A172 (cell line): ENCODE measurements around a stretch of chr4.

GRCh38 chr4:147744146-147744824 is 12.4 kb downstream of the ARHGAP10 start:
- RAMPAGE, long total RNA, result no peak

DNA sequence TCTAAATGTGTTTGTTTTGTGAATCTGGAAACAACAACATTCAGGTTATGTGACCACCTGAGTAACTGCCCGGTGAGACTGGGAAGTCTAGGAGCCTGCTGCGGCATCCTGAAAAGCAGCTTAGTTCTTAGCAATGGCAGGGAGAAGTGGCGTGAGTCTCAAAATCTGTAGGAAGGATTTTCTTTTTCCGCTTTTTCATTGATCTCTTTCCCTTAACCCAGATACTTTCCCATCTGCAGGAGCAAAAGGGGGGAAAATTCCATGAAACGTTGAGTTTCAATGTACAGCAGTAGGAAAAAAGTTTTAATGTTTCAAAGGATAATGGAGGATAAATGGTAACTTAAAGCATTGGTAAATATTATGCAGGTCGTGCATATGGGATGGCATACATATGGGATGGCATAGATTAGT is 54.4 kb downstream of the ARHGAP10 start:
- RAMPAGE, long total RNA, result no peak

DNA sequence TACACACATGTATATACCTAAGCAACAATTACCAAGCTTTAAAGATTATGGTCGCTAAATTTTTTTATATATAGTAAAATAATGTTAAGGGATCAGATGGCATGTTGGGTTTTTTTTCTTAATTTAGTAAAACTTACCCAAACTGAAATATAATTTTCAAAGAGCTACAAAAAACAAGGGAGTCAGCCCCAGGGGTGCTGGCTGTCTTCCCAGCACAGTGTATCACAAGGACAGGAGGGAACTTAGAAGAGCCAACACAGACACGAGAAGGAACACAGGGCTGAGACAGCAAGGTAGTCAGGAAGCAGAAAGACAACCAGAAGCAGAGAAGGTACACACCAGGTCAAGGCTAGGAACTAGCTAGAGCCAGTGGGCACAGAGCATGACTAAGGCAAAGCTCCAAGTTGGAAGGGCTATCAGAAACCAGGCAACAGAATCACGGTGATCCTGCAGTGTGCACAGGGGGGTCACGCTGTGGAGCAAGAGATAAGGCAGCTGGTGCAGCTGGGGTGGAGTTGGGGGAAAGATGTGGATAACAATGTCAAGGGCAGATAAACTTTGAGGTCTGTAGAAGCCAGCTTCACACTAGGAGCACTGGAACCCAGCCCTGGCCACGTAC is 168.7 kb downstream of the NR3C2 start:
- RAMPAGE, long total RNA, result no peak

DNA sequence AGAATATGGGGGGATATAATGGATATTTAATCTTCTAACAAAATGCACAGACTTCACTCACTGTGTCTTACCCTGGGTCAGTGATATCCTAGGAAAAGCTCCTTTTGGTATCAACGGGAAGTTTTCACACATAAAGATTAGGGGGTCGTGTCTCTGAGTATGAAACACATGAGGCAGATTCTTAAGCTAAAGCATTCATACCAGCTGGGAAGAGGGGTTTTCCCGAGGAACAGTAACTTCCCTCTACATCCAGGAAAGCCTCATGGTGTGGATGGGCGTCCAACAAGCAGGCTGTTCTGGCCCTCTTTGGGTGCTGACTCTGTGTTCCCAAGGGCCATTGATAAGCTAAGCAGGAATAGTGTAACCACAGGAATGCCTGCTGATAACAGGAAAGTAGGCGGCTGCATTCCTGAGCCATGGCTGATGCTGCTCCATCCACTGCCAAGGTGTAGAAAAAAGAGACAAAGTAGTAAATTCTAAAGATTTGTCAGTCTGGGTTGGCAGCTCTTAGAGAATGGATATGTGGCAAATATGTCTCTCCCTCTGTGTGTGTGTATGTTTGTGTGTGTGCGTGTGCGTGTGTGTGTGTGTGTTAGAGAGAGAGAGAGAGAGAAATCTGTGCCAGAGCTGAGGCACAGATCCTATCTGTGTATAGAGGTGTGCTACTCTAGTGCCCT is 352.9 kb upstream of the NR3C2 start:
- RAMPAGE, long total RNA, result no peak

GRCh38 chr4:150337847-150338700 is 243.9 kb upstream of the MAB21L2 start:
- RAMPAGE, long total RNA, result no peak

- RAMPAGE, long total RNA, result no peak
Observed at GRCh38 chr4:150390369-150390782, 191.6 kb upstream of the MAB21L2 start.

- RAMPAGE, long total RNA, result no peak
Observed at GRCh38 chr4:150759230-150759848, 177.4 kb downstream of the MAB21L2 start.

GRCh38 chr4:151049238-151049737 is 34.2 kb upstream of the LRBA start:
- RAMPAGE, long total RNA, result no peak

DNA sequence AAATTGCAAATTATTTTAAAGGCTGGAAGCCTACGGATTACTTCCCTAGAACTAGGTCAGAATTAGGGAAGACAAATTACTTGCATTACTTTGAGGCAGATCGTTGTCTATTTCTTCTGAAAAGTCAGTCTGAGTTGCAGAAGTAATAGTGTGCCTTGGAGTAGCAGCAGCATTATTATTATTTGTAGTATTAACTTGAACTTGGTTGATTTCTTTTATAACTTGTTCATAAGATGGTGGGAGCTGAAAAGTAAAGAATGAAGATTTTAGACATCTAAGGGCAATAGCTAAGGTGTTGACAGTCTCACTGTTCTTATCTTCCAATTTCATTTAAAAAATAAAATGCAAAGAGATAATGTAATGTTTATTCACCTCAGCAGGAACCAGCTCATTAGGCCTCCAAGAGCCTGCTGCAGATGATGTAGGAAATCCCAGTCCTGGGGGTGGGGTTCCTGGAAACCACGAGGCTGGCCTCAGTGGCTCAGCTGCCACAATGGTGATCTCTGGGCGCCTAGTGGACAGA is 77.1 kb downstream of the RPS3A start:
- RAMPAGE, long total RNA, result no peak

DNA sequence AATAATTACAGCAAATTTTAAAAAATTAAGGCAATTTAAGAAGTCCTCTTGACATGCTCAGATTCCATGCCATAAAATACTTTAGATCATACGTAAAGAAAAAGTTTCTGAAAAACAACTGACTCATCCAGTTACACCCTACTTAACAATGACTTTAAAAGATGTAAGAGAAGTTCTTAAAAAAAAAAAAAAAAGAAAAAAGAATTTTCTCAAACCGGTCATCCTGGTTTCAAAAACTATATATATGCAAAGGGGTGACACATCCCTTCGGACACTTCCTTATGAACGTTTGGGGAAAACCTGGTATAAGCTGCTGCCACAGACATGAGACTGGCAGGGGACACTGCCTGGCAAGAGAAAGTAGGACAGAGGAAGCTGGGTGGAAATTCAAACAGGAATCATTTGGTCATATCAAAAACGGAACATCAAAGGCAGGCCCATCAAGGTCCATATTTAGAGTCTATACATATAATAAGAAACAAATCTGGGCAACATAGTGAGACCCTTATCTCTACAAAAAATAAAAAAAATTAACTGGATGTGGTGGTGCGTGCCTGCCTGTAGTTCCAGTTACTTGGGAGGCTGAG is 81.1 kb upstream of the PRSS48 start:
- RAMPAGE, long total RNA, result no peak

DNA sequence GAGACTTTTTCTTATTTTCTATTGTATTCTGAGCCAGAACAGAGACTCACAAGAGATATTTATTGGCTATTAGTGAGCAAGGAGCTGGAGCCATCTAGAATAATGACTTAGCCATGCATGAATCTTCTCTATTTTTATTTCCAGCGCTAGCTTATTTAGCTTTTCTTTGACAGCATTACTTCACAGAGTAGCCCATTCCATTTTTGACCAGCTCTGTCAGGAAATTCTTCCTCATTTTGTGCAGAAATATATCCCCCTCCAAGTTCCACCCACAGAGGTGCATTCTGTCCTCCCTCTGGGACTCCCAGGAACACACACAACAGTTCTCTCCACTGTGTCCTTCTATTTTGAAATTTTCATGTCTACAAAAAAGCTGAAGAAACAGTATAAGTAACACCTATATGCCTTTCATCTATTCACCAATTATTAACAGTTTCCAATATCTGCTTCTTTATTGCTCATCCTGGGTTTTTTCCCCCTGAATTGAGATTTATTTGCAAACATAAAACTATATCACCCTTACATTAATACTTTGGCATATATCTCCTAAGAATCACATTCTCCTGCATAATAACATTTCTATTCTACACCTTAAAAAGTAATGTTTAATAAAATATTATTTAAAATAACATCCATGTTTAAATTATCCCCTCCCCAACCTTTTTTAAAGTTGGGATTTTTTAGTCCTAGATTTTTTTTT is 54.9 kb upstream of the PRSS48 start:
- RAMPAGE, long total RNA, result no peak

DNA sequence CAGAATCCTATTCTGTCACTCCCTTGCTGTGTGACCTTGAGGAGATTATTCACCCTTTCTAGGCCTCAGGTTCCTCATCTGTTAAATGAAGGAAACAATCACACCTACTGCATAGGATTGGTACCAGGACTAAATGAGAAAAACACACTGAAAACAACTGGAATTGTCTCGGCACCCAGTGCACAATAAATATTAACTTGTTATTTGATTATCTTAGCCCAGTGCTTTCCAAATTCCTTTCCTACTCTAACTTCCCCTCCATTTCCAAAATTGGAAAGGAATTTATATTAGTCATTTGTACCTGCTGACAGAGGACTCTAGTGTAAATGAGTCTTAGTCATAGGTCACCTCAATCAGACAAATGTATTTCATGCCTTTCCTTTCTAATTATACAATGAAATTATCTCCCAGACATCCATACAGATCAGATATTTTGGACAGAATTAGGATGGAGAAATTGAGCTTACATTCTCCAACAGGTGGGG is 10.2 kb downstream of the SH3D19 start:
- RAMPAGE, long total RNA, result no peak

- RAMPAGE, long total RNA, result no peak
Observed at GRCh38 chr4:151781009-151781453, 20.2 kb upstream of the GATB start.

- RAMPAGE, long total RNA, result no peak
Observed at GRCh38 chr4:151807060-151807817, 46.4 kb upstream of the GATB start.

GRCh38 chr4:151964993-151965444 is 204.2 kb upstream of the GATB start:
- RAMPAGE, long total RNA, result no peak

GRCh38 chr4:152038288-152038787 is 277.5 kb upstream of the GATB start:
- RAMPAGE, long total RNA, result no peak

GRCh38 chr4:152102420-152103074 is 341.7 kb upstream of the GATB start:
- RAMPAGE, long total RNA, result no peak

DNA sequence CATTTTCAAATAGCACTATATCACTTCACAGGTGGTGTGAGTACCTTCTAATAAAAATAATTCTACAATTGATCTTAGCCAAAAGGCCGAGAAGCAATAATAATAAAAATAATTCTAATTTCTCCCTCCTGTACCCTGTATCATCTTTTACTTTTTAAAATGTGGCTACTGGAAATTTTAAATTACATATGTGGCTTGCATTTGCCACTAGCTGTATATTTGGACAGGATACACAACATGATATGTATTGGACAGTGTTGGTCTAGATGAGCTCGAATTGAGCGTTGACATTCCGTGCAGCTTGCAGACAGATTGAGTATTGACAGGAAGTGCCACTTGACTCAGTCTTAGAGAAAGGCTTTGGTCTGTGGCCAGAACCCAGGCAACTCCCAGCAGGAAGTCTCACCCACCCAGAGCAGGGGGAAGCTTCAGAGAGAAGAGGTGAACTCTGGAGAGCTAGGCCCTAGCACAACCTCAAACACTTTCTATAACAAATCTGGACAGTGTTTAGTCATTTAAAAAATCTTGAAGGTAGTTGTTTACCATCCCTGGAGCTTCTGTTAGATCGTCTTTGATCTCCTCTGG is 280.6 kb downstream of the FBXW7 start:
- RAMPAGE, long total RNA, result no peak

DNA sequence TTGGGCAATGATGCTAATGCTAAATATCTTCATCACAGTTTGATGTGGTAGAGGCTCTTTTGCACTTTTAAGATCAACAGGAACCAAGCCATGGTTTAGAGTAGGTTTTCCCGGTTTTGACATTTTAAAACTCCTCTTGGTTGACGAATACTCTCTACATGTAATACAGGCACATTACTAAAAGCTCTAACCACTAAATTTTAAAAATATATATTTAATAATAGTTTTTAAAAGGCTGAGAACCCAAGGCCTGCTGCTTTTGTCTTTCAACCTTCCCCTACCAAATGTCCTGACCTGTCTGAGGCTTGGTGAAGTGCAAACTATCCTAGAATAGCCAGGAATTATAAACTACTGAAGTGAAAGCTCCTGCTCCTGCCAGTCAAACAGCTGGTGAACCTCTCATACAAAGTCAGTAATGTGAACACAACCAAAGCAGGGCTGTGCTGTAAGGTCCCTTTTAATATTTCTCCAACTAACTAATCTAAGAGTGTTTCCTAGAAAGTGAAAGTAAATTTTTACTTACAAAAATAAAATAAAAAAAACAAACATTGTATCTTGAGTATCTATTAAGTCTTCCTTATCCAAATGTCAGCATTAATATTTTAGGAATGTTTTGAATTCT is 153.6 kb downstream of the FBXW7 start:
- RAMPAGE, long total RNA, result no peak

- RAMPAGE, long total RNA, result no peak
Observed at GRCh38 chr4:152448641-152449277, 87.1 kb downstream of the FBXW7 start.